Skeletal muscle cell (primary cell): ENCODE results near the genes CNKSR2 and SMPX.

- RRBS, result no CpG with 5 or more reads among the region's 2 CpGs
Observed at GRCh38 chrX:19568279-19568868, 53.1 kb upstream of the MAP3K15 start.

DNA sequence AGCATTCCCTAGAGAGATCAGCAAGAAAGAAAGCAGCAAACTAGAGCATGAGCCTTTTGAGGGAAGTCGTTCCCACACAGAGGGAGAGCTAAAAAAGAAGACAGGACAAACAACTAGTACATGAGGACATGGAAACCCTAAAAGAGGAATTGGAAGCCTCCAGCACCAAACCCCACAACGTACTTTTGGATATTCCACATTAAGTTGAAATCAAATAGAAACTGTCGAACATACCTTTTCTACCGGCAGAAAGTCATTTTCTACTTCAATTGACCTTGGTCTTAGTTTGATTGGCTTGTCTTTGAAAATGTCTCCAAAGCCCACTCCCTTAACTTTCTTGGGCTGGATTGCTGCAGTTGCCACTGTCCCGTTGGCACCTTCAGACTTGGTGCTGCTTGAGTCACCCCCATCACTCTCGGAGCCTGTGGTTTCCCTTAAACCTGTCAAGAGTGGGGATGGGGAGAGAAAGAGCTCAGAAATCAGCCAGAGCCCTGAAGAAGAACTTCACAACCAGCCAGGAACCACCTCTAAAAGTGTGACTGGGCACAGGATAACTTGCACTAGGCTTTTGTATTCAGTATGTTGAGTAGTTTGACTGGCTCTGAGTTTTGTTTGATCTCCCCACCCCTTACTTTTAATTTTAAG, 168.4 kb upstream of the MAP3K15 start:
- RRBS, result no CpG with 5 or more reads among the region's 6 CpGs

DNA sequence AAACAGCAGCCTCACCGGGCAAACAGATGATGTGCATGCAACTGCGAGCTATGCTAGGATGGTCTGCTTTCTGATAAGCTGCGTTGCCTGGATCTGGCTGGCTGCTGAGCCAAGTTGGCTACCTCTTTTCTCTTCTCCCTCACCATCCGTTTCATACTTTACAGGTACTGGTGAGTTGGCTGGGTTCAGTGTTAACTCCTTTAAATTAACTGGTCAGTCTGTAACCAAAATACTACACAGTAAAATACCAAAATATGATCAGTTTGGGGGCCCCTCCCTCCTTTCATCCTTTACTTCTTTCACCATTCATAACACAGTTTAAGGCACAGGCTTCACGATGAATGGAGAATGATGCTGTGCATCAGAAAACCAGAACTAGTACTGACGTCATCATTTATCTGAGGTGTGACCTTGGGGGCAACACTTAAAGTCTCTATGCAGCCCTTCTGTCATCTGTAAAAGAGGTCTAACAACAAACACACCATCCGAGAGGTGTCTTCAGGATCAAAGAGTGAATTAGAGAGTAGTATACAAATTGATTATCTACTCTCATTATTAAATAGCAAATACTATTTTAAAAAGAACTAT, 135.5 kb downstream of the SH3KBP1 start:
- RRBS, result no CpG with 5 or more reads among the region's 7 CpGs

DNA sequence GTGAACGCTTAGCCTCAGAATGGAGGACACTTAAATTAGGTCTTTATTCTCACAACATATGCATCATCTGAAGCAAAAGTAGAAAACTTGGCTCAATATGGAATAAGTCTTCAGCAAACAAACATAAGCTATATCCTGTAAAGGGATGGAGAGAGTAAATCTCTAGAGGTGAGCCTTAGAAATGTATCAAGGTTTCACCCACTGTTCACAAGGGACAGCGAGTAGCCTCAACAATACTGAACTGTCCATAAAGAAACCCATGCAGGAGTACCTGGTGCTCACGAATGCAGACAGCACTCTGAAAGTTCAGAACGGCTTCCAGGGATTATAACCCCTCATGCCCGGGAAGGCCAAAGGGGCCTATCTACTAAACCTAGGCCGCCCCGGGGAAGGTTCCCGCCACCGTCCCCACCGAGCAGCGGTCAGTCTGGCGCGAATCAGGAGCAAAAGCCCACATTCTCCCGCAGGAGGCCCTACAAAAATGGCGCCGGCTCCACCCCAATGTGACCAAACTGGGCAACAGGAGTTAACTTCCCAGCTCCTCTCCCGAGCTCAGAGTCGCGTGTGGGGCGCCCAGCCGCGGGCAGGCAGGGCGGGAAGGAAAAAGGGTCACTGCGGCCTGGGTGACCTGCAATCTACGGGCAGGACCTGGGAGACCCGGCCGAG, 580 bp downstream of the EIF1AX start:
- RRBS, result no CpG with 5 or more reads among the region's 27 CpGs

DNA sequence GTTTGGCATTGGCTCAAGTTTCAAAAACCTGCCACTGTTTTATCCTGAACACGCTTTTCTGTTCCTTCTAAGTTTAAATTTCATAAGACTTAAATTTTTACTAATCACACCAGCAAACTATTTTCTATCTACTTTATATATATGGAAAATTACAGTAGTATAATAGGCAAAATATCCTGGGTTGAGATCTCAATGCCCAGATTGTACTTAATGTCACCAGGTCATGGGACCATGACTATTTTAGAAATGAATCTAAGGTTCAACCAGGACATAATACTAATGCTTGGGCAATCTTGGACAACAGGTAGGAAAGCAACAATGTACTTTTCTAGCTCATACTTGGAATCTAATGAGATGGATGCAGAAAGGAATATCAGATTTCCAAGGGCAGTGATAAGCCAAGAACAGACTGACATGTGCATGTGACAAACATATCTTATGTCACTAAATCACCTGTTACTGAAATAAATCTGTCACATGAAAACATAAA, 51.2 kb downstream of the RPS6KA3 start:
- RRBS, result no CpG with 5 or more reads among the region's 1 CpG

DNA sequence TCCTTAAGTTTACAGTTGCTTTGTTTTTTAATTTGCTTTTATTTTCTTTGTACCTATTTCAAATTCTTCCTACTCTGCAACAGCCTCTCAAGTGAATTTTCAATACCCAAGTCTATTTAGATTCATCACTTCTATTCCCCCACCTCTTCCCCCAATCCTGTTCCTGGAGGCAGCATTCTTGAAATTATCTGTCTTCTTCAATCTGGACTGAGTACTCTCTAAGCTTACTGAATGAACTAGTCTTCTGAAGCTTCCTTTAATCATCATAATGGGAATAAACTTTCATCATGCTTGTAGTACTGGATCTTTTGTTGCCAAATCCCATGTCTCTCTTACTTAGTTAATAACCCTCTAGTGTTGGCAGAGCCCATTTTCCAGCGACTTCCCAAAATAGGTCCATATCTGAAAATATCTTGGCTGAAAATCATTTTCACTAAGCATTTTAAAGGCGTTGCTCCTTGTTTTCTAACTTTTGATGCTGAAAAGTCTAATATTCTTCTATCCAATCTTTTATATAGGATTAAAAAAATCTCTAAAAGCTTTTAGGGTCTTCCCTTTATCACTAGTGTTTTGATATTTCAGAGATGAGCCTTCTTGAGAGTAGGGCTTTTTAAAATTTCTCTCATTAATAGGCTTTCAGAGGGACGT, 39.6 kb downstream of the RPS6KA3 start:
- RRBS, result no CpG with 5 or more reads among the region's 3 CpGs

- RRBS, result no CpG with 5 or more reads among the region's 3 CpGs
Observed at GRCh38 chrX:21153429-21154021, 220.7 kb upstream of the CNKSR2 start.

DNA sequence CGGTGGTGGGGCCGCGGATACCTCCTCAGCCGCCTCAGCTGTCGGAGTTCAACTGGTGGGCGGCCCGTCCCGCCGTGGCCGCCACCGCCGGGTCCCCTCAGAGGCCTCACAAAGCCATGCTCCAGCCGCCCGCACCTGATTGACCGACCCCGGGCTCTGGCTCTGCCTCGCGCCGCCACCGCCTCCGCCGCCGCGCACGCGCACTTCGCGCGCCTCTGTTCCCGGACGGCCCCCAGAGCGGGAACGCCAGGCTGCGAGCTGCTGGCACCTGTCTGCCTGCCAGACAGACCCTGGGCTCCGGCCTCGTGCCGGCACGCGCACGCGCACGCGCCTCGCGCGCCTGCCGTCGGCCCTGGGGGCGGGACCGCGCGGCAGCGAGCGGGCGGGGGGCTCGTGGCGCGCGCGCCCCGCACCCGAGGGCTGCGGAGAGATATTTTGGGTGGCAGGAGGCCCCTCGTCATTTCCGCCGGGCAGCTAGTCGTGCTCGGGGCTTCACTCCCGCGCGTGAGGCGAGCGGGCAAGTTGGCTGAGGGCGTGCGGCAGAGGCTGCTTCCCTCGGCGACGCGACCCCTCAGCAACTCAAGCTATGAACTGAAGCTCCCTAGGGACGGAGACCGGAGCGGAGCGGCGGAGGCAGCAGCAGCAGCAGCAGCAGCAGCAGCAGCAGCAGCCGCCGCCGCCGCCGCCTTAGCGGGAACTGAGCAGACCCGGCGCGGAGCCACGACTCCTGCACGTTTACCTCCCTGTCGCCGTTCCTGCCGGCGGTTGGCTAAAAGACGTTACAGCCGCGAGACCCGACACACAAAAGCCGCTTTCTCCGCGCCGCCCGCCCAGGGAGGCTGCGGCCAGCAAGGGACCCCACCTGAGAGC, at the start of gene CNKSR2:
TSS of gene CNKSR2 (plus strand) at position 457 of the 870 bp plus-strand sequence.
- RRBS, result under 1% methylated on average over 35 of the region's 109 CpGs

- RRBS, result no CpG with 5 or more reads among the region's 1 CpG
Observed at GRCh38 chrX:21437003-21437410, 62.8 kb downstream of the CNKSR2 start.

DNA sequence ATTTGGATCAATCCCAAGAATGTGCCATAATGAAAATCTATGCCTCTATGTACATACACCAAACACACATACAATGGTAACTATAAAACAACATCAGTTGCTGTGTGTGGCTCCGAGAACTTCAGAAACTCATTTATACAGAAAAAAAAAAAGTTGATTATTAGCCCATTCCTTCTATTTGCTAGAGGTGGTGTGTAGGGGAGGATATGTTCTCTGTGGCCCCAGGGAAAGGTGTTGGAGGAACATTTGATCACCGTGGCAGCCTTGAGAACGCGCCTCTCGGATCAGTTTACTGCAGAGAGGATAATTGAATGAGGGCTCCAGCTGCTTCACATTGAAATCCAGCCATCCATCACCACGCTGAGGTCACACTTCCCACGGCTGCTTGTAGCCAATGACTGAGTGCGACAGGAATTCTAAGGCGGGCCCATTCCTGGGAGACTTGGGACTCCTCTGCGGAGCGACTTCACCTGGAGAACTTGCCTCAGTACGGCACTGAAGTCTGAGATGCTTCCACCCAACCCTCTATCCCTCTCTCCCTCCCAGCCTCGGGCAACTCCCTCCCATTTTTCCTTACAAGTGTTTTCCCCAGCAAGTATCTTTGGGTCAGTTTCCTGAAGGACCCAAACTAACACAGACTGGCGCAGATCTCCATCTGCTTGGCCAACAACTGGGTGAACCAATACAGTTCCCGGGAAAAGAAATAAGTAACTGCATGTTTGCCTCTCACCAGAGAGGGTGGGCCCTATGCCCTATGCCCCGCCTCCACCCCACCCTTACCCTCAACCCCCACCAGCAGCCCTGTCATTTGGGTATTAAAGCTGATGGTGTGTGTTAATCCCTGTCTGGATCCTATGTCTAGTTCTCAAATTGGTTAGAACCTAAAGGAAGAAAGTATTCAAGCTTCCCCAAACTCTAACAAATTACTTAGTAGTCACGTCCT, 19.3 kb downstream of the SMPX start:
- RRBS, result no CpG with 5 or more reads among the region's 17 CpGs

DNA sequence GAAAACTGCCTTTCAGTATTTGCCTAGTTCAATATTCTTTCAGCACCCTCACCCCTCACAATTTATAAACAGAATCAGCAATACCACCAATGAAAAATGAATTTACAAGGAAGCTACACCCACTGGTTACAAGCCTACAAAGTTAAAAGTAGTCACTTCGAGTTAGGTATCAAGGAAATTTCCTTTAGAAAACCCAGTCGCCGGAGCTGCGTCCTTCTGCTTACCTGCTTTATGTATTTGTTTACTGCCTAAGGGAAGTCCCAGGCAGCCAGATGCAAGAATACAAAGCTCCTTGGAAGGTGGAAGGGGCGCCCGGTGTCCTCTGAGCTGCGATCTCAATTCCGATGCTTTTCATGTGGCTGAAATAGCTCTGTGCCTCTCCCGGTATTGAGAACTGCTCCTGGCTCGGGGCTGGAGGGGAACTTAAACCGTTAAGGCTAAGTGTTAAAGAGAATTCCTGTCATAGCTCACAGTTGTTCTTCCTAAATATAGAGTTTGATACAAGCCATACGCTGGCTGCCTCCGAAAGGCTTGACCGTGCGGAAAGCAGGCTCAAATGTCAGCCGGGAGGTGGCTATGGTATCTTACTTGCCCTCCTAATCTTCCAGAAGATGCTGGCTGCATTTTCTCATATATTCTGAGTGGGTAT, at the start of gene SMPX:
TSS of gene SMPX (minus strand) at position 399 of the 649 bp plus-strand sequence.
- RRBS, result 36% methylated on average over 4 of the region's 16 CpGs

DNA sequence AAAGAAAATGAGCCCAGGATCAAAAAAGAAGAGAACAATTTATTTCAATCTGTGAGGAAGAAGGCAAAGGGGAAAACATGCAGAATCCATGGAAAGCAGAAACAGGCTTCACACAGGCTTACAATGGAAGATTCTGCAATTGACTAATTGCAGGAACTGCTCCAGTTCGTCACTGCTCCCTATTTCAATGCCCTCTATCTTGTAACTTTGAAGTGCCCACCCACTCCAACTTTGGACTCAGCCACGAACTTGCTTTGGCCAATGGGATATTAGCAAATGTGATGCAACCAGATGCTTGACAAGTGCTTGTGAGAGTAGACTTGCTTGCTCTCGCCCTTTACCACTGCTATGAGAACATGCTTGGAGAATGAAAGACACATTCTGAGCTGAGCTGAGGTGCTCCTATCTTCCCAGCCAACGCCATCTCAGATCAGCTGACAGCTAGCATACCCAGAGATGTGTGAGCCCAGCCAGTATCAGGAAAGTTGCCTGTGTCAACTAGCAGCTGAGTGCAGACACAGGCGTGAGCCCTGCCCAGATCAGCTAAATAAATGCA, 105.7 kb upstream of the PTCHD1 start:
- RRBS, result no CpG with 5 or more reads among the region's 5 CpGs

DNA sequence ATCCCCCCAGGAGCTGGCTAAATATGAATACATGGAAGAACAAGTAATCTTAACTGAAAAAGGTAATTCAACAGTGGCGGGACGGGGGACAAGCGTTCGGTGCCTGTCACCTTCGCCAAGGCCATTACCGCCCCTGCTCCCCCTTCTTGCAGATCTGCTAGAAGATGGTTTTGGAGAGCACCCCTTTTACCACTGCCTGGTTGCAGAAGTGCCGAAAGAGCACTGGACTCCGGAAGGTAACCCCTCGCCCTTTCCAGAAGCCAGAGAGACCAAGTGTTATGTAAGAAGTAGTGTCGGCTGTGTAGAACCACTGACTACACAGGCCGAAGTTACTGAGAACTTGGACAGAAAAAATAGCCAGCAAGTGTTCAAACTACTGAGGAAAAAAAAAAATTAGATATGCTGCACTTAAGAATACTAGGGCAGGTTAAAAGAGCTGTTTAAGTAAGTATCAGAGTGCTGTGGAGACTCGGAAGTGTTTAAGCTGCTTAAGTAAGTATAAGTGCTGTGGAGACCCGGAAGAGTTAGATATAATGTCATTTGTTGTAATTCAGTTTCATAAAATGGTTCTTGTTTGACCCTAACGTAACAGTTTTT, 773 bp downstream of the SAT1 start:
- RRBS, result no CpG with 5 or more reads among the region's 14 CpGs

DNA sequence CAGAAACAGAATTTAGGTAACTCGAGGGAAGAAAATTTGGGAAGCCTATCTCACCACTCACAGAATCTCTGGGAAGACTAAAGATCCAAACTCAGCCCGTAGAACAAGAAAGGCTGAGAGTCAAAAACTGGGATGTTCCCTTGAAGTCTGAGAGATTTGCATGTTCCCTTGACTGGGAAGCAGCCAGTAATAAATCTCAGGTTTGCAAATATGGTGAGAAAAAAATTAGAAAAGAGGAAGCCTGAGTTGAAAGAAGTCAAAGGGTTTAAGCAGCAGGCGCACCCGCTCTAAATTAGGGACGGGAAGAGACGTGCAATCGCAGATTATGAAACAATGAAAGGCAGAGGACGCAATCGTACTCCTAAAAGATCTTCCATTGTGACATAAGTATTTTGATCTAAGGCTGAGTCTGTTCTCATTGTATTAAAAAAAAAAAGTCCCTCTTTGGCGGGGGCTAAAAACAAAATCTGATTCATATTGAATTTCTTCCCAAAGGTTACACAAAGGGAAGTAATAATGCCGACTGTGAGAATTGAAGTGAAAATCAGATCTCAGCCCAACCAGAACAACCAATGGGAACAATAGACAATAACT, 28.1 kb downstream of the SAT1 start:
- RRBS, result no CpG with 5 or more reads among the region's 11 CpGs

- RRBS, result no CpG with 5 or more reads among the region's 4 CpGs
Observed at GRCh38 chrX:23844273-23844700, 61.3 kb downstream of the SAT1 start.

GRCh38 chrX:23883439-23883916, 24.3 kb downstream of the APOO start:
- RRBS, result no CpG with 5 or more reads among the region's 8 CpGs

DNA sequence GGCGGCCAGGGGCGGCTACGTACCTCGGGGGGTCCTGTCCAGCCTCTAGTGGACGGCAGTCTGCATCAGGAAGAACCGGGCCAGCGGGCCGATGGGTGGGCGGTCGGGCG, 2.3 kb downstream of the KLHL15 start:
- RRBS, result 1% methylated on average over 11 of the region's 11 CpGs

DNA sequence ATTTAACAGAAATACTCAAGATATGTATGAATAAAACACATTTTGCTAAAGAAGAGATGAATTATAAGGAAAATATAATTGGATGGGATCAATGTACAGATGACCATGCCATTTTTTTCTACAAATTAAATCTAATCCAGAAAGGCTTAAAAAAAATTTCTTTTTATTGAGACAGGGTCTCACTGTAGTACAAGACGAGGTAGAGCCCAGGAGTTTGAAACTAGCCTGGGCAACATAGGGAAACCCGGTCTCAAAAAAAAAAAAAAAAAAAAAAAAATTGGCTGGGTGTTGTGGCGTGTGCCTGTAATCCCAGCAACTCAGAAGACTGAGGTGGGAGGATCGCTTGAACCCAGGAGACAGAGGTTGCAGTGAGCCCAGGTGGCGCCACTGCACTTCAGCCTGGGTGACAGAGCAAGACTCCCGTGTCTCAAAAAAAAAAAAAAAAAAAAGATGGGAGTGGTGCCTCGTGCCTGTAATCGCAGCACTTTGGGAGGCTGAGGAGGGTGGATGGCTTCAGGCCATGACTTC, 26.7 kb downstream of the EIF2S3 start:
- RRBS, result no CpG with 5 or more reads among the region's 8 CpGs

GRCh38 chrX:24146459-24146998, 3.0 kb upstream of the ZFX start:
- RRBS, result no CpG with 5 or more reads among the region's 4 CpGs